Breast epithelium (tissue), 2 donors: Measurements from ENCODE around the gene FNDC3B.

GRCh38 chr3:170390072-170390649 lies 28.5 kb upstream of the CLDN11 start:
- PRO-cap = no peak
- RAMPAGE, long total RNA, 2 experiments = no peak in any of the 2 experiments

GRCh38 chr3:170778615-170779027 lies 91.4 kb downstream of the RPL22L1 start:
- PRO-cap = no peak
- RAMPAGE, long total RNA, 2 experiments = no peak in any of the 2 experiments

DNA sequence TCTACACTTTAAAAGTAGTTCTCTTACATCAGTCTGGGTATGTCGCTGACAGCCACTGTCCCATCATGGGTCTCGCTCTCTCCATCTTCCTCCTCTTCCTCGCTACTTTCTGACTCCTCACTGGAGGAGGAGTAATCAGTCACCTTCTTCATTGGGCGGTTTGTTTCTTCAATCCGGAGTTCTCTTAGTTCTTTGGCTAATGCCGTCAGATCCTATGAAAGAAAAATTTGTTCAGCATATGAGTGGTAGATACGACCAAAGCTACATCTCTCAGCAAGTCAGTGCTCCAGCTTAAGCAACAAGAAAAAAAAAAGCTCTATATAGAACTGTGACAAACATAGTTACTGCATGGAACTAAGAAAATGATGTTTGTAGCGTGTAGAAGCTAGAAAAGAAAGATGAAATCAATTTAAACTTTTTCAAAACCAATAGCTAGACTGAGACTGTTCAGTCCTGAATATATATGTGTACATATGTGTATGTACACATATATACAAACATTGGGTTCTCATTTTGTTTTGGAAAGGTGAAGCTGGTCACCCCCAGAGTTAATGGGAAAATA lies 75.0 kb upstream of the SLC2A2 start:
- PRO-cap = no peak
- RAMPAGE, long total RNA, 2 experiments = no peak in any of the 2 experiments

- PRO-cap = unidirectional peak, minus-strand start at chr3:171771317; unidirectional peak, minus-strand start at chr3:171771355
- RAMPAGE, long total RNA, 2 experiments = start-site peak on the minus strand in 1 of 2 experiments, at chr3:171771326-171771360 at its widest, 337 reads per replicate
Observed at GRCh38 chr3:171770694-171771634, 39.3 kb downstream of the PLD1 start.

DNA sequence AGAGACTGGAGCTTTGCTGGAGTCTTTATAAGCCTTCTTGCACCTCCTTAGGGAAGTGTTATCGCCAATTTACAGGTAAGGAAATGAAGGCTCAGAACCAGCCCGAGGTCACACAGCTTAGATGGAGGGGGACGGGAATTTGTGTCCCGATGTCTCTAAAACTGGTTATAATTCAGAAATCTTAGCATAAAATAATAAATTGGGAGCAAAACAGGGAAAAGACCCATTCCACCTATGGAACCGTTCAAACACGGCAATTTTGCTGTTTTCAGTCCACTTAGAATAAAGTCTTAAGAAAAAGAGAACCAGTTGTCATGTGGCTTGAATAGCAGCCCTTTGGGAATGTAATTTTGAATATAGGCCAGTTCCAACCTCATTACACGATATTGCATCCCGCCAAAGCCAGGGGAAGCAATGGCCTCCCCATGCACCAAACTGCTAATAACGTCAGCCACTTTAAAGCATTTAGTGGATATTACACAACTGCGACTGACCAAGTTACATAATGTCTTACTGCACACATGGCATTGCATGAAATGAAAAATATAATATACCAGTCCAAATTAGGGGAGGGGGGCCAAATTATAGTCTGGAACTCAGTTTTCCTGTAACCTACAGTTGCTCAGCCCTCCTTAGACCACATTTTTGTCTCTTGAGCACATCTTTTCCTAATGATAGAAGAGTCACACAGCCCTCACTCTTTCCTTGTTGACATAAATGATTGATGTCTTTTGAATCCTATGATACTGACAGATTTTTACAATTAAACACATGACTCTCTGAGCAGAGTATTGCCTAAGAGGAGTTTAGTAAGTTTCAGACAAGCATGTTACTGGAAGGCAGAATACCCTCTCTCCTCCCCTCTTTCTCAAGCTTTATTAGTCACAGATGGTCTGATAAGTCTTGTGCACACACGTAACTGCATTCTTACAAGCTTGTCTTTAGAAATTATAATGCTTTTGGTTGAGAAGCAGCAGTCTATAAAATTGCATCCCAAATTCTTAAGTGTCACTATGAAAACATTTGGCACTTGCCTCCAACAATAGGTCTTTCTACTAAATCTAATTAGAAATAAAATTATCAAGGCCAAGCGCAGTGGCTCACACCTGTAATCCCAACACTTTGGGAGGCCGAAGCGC lies 992 bp upstream of the PLD1 start:
- PRO-cap = no peak
- RAMPAGE, long total RNA, 2 experiments = no peak in any of the 2 experiments

GRCh38 chr3:171838142-171838986 lies 4.8 kb upstream of the TMEM212 start:
- PRO-cap = no peak
- RAMPAGE, long total RNA, 2 experiments = no peak in any of the 2 experiments

DNA sequence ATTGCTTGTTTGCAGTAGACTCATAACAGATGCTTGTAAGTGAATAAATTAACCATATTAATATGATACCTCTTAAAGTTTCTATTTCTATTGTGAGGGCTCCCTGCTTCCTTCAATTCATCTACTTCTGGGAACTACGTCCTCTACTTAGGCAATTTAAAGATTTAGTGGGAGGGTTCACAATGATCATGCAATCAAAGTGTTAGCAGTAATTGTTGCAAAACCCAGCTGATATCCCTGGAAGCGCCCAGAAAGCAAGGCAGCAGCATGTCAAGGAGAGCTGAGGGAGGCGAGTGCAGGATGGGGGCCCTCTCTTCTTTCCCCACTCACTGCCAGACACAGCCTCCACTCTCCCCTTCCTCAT lies 6.4 kb downstream of the TMEM212 start:
- PRO-cap = no peak
- RAMPAGE, long total RNA, 2 experiments = no peak in any of the 2 experiments

DNA sequence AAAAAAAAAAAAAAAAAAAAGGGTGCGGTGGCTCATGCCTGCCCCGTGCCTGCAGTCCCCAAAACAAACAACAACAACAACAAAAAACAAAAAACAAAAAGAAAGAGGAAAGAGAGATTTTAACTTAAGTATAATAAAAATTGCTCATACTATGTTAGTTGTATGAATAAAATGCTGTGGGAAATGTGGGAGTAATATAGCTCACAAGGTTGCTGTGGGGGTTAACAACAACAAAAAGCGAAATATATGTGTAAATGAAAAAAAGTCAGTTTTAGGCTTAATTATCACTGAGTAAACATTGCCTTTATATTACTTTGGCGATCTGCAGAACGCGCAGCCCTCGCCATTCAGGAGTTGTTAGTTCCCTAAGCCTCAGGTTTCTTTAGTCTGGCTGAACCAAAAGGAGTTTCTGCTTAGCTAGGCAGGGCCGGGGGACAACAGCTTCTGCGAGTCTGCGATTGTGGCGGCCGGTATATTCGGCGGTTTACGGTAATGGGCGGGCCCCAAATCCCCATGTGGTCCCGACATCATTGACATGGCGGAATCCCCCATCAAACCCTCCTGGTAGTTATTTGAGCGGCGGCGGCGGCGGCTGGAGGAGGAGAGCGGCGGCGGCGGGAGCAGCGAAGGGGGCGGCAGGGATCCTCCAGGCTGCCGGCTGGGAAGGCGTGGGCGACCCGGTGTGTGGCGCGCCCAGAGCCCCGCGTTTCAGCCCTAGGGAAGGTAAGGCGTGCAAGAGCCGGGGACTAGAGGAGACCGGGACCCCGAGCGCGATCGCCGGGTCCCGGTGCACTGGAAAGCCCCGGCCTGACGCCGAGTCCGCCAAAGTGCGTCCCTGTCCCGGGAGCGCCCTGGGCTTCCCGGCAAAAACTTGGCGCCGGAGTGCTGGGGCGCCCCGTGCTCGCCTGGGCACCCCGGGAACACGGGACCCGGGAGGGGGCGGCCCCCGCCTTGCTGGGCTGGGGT lies at the start of gene FNDC3B:
Gene FNDC3B (plus strand): TSS at position 530 of the 966 bp plus-strand sequence.
- PRO-cap = unidirectional peak, plus-strand start at position 514 of the sequence; unidirectional peak, plus-strand start at position 571 of the sequence
- RAMPAGE, long total RNA, 2 experiments = no peak in any of the 2 experiments

DNA sequence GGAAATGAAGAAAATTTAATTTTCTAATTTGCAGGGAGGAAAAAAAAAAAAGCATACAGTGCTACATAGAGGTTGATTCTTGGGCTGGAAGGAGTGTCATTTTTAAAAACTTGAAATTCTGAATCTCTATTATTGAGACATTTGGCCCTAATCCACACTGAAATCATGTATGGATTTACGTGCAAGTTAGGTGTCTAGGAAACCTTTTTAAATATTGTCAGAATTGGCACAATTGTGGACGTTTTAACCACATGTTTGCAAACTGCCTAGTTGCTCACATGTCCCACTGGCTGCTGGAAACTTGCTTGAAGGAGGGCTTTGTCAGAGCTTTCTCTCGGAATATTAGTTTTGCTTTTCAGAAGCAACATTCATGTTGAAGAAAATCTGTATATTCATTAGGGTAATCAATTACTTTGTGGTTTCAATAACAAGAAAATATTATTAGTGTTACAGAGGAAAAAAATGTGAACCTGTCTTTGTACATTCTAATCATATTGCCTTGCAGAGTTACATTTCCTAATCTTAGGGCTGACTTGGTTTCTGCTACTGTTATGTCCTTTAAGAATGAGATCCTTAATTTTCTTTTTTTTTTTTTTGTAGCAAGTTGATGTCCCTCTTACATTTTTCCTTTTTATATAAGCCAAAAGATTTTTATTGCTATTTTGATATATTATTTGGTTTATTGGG lies 18.6 kb downstream of the FNDC3B start:
- PRO-cap = no peak
- RAMPAGE, long total RNA, 2 experiments = no peak in any of the 2 experiments

DNA sequence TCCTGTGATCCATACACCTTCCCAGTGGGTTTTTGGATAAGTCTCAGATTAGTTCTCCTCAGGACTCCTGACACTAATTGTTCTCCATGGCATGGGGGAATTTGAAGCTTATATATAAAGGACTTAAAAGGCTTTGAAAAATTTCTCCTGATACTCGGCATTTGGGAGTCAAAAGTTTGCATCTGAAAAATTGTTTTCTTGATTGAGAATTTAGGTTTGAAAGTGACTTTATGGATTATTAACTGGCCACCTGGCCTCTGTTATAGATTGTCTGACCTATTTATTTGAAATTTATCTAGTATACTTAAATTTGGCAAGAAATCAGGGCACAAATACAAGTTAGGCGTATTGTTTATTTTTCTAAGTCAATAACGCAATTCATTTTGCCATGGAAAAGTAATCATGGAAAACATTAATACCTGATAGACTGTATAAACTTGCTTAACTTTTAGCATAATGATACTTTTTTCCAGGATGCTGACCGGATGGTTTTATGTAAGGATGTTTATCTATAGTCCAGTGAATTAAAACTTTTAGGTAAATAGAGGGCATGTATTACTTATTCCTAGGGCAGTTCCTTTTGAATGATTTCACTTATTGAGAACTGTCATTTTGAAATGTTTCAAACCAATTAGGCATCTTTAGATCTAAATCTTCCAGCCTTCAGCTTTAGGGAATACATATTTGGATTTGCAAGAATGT lies 20.1 kb downstream of the FNDC3B start:
- PRO-cap = no peak
- RAMPAGE, long total RNA, 2 experiments = no peak in any of the 2 experiments

- PRO-cap = no peak
- RAMPAGE, long total RNA, 2 experiments = no peak in any of the 2 experiments
Observed at GRCh38 chr3:172078488-172079181, 39.3 kb downstream of the FNDC3B start.

GRCh38 chr3:172096869-172097455 lies 57.6 kb downstream of the FNDC3B start:
- PRO-cap = no peak
- RAMPAGE, long total RNA, 2 experiments = no peak in any of the 2 experiments

DNA sequence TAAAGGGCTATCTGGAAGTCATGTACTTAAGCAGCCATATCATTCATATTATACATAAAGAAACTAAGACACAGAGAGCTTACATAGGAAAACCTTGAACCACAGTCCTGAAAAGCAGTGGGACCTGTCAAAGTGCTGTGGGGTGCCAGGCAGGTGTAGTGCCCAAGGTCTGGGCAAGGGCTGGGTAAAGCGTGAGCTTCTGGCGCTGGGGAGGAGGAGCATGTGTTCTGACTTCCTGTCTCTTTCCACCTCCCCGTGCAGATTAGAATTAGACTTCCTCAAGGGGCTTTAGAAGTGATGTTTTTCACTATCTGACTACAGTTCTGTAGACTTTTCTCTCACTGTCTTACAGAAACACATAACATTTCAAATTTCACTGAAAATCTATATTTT lies 63.1 kb downstream of the FNDC3B start:
- PRO-cap = no peak
- RAMPAGE, long total RNA, 2 experiments = no peak in any of the 2 experiments

GRCh38 chr3:172107305-172107752 lies 68.0 kb downstream of the FNDC3B start:
- PRO-cap = no peak
- RAMPAGE, long total RNA, 2 experiments = no peak in any of the 2 experiments

- PRO-cap = no peak
- RAMPAGE, long total RNA, 2 experiments = no peak in any of the 2 experiments
Observed at GRCh38 chr3:172256342-172256904, 191.8 kb downstream of the GHSR start.

GRCh38 chr3:172259498-172259943 lies 188.7 kb downstream of the GHSR start:
- PRO-cap = no peak
- RAMPAGE, long total RNA, 2 experiments = no peak in any of the 2 experiments

DNA sequence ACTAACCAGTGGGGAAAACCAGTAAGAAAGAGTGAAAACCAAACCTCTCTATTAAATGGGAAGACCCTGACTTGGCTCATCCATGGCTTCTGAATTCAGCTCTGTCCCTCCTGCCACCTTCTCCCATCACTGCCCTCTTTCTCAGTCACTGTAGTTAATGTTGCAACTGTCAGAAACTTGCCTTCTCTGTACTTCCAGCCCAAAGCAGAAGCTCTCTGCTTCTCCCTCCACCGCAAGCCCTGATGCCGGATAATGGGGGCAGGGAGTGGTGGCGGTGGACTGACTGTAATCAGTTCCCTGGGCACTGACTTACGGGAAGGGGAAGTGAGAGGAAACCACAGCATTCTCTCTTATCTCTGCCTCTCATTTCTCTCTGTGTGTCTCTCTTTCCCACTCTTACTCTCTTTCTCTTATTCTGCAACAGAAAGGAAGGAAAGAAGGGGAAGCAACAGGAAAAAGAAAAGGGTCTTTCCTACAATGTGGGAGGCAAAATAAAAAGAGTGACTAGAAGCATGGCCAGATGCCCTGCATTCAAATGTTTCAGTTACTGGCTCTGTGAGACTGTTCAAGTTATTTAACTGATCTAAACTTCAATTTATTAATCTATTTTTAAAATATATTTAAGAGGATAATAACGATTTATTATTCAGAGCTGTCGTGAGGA lies 10.8 kb downstream of the TNFSF10 start:
- PRO-cap = no peak
- RAMPAGE, long total RNA, 2 experiments = no peak in any of the 2 experiments

GRCh38 chr3:172516257-172517273 lies 6.7 kb downstream of the TNFSF10 start:
- PRO-cap = no peak
- RAMPAGE, long total RNA, 2 experiments = no peak in any of the 2 experiments

- PRO-cap = no peak
- RAMPAGE, long total RNA, 2 experiments = no peak in any of the 2 experiments
Observed at GRCh38 chr3:172595973-172596437, 72.8 kb upstream of the TNFSF10 start.

DNA sequence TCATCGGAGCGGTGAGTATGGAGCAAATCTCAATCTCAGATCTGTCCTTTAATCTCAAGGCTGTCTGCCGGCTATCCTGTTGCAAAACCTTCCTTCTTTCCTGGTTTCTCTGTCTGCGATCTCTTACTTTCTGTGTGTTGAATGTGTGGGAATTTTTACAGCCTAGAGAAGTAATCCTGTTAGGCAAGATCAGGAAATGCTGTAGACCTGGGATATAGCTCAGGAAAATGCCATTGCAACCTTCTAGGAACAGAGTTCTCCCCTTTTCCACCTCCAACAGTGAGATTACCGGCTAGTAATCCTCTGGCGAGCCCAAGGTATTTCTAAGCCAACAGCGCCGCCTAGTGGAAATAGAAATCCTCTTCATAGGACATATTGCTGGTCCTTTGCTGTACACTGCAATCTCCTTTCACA lies 44.2 kb downstream of the NCEH1 start:
- PRO-cap = no peak
- RAMPAGE, long total RNA, 2 experiments = no peak in any of the 2 experiments